Cardiac ventricle fibroblast (primary cell): ENCODE measurements around a stretch of chr15.

DNA sequence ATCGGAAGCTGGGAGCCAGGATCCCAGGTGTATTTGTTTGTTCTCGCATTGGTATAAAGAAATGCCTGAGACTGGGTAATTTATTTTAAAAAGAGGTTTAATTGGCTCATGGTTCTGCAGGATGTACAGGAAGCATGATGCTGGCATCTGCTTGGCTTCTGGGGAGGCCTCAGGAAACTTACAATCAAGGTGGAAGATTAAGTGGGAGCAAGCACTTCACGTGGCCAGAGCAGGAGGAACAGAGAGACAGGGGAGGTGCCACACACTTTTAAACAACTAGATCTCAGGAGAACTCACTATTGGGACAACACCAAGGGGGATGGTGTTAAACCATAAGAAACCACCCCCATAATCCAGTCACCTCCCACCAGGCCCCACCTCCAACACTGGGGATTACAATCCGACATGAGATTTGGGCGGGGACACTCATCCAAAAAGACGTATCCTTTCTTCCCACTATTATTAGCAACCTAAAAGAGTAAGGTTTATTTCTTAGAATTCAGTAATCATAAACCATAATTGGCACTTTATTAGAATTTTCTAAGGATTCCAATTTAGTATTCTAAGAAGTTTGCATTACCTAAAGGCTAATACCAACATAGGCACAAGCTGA lies 5.4 kb upstream of the HYKK start:
- RAMPAGE, long total RNA: no peak

DNA sequence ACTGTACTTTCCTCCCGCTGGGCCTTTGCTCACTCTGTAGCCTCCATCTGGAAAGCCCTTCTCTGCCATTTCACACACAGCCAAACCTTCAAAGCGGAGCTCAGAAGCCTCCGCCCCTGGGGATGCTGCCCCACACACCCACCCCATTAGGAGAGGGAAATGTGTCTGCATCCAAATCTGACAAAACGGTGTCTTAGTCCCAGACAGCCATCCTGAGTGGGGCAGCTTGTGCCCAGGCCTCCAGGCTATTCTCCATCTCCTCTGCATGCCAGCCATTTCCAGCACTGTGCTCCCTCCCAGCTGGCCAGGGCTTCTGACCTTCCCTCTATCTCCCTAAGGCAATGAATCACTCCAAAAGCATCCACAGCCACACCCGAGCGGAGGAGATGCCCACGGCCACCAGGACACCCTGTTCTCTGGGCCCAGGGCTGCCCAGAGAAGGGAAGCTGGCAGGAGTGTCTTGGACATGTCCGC lies 13.0 kb downstream of the ADAMTS7 start:
- RAMPAGE, long total RNA: no peak

GRCh38 chr15:78871901-78872086 lies 896 bp upstream of the MORF4L1 start:
- RAMPAGE, long total RNA: no peak

- RAMPAGE, long total RNA: no peak
Measured at GRCh38 chr15:78979614-78980172, 34.8 kb upstream of the CTSH start.

DNA sequence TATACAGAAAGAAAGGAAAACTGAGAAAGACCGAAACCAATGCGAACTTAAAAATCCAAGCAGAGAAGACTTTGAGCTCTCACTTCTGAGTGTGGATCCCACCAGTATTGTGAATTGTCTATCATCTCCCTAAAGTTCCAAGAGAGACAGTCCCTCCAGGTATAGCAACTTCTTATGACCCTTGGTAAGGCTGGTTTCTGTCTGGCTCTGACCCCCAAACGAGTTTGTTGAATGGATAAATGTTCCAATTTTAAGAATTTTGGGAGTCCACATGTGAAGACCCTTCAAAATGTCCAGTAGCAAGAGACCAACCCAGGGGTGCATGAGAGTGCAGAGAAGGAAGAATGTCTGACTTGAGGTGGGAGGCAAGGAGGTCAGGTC lies 53.7 kb downstream of the RASGRF1 start:
- RAMPAGE, long total RNA: no peak

- RAMPAGE, long total RNA: no peak
Measured at GRCh38 chr15:79136532-79136731, 45.9 kb upstream of the RASGRF1 start.

GRCh38 chr15:79431766-79432224 lies 341 bp upstream of the MINAR1 start:
- RAMPAGE, long total RNA: no peak

DNA sequence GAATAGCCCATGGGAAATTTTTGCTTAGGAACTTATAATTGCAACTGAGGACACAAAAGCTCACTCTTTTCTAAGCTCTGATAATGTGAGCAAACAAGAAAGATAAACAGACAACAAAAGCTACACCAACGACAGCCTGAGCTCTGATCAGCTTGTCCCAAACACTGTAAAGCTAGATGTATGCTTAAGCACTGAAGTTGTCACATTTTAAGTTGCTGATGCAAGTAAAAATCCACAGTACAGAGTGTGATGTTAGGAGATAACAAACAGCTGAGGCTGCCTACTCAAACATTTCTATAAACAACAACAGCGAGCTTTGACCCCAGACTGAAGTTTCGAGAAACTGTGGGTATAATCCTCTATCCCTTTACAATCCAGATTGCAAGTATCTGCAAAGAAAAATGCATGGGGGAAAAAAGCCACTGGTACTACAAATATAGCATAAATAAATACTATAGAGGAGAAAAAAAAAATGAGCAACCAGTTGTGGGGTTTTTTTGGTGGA lies 10.7 kb downstream of the MTHFS start:
- RAMPAGE, long total RNA: no peak

DNA sequence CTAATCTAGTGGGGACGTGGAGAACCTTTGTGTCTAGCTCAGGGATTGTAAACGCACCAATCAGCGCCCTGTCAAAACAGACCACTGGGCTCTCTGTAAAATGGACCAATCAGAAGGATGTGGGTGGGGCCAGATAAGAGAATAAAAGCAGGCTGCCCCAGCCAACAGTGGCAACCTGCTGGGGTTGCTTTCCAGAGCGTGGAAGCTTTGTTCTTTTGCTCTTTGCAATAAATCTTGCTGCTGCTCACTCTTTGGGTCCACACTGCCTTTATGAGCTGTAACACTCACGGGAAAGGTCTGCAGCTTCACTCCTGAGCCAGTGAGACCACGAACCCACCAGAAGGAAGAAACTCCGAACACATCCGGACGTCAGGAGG lies 29.9 kb upstream of the MTHFS start:
- RAMPAGE, long total RNA: no peak

GRCh38 chr15:80041224-80041423 lies 18.4 kb upstream of the ZFAND6 start:
- RAMPAGE, long total RNA: no peak

GRCh38 chr15:80082143-80082552 lies 22.7 kb downstream of the ZFAND6 start:
- RAMPAGE, long total RNA: no peak

- RAMPAGE, long total RNA: no peak
Measured at GRCh38 chr15:80093462-80094453, 34.3 kb downstream of the ZFAND6 start.

- RAMPAGE, long total RNA: no peak
Measured at GRCh38 chr15:80129780-80130348, 22.9 kb upstream of the FAH start.

DNA sequence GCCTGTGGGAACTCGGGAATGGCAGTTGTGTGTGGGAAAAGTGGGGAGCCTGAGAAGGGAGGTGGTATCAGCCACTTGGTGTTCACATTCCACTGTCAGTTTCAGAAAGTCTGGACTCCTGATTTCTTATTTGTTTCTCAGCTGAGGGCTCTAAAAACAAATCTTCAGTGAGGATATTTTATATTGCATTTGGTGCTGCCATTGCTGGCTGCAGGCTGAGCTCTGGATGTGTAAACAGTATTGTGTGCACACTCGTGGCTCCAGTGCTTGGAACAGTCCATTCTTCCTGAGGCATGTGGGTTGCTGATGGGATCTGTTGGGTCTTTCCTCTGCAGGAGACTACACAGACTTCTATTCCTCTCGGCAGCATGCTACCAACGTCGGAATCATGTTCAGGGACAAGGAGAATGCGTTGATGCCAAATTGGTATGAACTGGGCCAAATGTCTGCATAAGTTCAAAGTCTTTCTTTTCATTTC lies 9.2 kb downstream of the FAH start:
- RAMPAGE, long total RNA: no peak

DNA sequence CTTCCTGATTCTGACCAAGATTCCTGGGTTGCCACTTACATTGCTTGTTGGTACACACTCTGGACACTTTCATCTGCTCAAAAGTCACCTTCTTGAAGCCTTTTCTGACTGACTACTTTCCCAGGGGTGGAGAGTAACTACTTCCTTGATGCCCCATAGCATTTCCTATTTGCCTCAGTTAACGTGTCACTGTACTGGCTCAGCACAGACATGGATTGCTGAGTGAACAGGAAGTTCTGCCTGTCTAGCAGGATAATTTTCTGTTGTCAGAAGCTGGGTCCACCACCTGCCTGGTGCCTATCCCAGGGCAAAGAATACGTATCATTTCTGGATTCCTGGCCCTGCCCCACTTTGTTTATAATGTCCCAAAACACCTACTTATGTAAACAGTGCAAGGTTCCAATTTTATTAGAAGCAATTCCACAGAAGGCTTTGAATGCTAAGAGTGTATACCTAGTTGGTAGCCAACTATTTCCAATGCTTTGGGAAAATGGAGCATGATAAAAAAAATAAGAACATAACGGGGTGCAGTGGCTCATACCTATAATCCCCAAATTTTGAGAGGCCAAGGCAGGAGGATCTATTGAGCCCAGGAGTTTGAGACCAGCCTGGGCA lies 15.2 kb upstream of the ABHD17C start:
- RAMPAGE, long total RNA: no peak

GRCh38 chr15:80685000-80685222 lies 10.2 kb upstream of the ABHD17C start:
- RAMPAGE, long total RNA: no peak

- RAMPAGE, long total RNA: no peak
Measured at GRCh38 chr15:80705425-80706012, 10.4 kb downstream of the ABHD17C start.

GRCh38 chr15:80780398-80780766 lies 1.2 kb downstream of the CEMIP start:
- RAMPAGE, long total RNA: no peak

DNA sequence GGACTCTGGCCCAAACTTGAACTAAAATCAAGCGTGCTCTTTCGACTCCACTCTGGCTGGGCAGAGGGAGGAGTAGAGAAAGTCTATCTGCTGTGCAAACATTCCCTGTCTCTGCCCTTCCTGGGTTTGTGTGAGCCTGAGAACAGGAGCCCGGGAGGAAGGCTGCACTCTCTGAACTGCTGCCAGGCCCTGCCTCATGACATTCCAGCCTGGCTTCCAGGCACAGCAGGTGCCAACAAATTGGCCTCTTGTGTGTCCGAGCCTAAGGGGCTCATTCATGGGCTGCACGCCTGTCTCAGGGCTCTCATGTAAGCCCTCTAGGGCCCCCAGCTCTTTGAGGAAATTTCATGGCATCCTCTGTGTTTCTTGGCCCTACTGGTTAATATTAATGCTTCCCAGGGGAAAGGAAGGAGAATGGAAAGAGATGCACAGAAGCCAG lies 77.9 kb downstream of the CEMIP start:
- RAMPAGE, long total RNA: no peak

DNA sequence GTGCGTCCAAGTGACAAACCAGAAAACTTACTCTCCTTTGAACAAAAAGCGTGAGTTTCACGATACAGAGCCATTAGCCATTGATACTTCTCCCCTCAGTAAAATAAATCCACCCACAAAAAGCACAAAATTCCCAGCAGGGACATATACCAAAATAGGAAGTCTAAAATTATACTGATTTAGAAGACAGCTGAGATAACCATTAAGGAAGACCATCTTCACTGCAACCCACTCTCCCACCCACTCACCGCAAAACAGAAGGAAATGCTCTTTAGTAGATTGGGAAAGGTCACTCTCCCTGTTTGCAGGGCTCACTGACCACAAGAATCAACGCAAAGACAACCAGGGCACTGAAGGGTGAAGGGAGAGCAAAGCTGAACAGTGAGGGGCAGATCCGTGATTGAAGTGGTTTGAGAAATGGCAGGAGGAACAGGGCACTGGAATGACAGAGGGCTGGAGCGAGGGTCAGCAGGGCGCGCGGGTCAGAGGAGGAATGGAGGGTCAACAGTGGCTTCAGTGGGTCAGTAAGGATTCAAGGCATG lies 622 bp downstream of the MESD start:
- RAMPAGE, long total RNA: no peak